Metastatic Breast Carcinoma in the Ovary (tissue), 3 donors: ENCODE measurements around a stretch of chr13.

GRCh38 chr13:26966956-26967970, 204.3 kb downstream of the USP12 start:
- PRO-cap, 3 experiments: no peak in any of the 3 experiments

GRCh38 chr13:26997322-26997932, 174.2 kb downstream of the USP12 start:
- PRO-cap, 3 experiments: no peak in any of the 3 experiments

GRCh38 chr13:26998153-26998840, 173.3 kb downstream of the USP12 start:
- PRO-cap, 3 experiments: no peak in any of the 3 experiments

DNA sequence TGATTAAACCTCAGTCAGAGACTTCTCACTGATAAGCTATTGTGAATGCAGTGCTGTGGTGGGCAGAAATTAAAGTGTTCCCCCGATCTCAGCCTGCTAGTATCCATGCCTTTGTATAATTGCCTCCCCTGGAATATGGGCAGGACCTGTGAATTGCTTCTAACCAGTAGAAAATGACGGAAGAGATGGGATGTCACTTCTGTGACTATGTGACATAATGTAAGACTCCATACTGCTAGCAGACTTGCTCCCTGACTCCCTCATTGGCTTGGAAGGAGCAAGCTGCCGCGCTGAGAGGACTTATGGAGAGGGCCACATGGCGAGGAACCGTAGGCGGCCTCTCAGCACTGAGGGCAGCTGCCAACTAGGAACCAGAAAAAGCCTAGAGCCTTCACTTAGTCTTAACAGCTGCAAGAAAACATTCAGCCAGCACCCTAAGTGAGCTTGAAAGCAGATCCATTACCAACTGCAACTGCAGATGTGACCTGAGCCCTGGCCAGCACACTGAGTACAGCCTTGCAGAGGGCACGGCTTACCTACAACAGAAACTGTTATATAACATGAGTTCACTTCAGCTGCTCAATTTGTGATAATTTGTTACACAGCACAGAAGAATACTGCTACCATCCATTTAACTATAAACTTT, 33.9 kb downstream of the USP12 start:
- PRO-cap, 3 experiments: no peak in any of the 3 experiments

DNA sequence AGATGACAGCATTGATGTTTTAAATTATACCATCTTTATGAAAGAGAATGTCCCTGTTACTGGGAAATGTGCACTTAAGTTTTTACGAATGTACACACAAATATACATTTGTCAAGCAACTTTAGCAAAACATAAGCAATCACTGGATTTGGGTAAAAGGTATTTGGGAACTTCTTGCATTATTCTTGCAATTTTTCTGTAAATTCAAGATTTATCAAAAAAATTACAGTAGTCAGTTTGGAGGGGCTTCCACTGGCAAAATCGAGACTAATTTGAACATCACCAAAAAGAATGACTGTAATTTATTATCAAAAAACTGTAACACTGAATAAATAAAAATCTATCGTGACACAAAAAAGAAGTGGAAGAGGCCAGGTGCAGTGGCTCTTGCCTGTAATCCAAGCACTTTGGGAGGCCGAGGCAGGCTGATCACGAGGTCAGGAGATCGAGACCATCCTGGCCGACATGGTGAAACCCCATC, 29.1 kb downstream of the USP12 start:
- PRO-cap, 3 experiments: no peak in any of the 3 experiments

GRCh38 chr13:27172582-27173001, 981 bp upstream of the USP12 start:
- PRO-cap, 3 experiments: no peak in any of the 3 experiments

DNA sequence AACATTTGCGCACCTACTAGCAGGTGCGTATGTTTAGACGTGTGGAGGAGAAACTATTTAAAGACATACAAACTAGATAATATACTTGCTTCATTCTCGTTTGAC, 457 bp upstream of the RPL21 start:
- PRO-cap, 3 experiments: no peak in any of the 3 experiments

DNA sequence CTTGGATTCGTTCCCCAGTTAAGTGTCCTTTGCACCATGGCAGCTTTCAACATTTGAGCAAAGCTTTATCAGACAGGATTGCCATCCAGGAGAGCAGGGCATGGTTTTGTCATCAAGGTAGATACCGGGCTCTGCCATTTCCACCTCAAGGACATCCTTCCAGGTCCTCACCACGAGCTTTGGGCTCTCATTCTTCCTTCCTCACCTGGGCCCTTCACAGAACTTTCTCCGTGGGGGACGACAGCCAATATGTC, 28.3 kb downstream of the RASL11A start:
- PRO-cap, 3 experiments: no peak in any of the 3 experiments

GRCh38 chr13:27372778-27373398, 51.5 kb upstream of the GTF3A start:
- PRO-cap, 3 experiments: no peak in any of the 3 experiments

- PRO-cap, 3 experiments: no peak in any of the 3 experiments
Observed at GRCh38 chr13:27403790-27404515, 20.5 kb upstream of the GTF3A start.

GRCh38 chr13:27446925-27447646, 3.3 kb downstream of the MTIF3 start:
- PRO-cap, 3 experiments: no peak in any of the 3 experiments

- PRO-cap, 3 experiments: peak in 3 of 3 experiments; most common plus-strand start chr13:27451021 (in 2); most common minus-strand start chr13:27451472 (in 3)
Observed at GRCh38 chr13:27450786-27451730, 694 bp upstream of the MTIF3 start.

DNA sequence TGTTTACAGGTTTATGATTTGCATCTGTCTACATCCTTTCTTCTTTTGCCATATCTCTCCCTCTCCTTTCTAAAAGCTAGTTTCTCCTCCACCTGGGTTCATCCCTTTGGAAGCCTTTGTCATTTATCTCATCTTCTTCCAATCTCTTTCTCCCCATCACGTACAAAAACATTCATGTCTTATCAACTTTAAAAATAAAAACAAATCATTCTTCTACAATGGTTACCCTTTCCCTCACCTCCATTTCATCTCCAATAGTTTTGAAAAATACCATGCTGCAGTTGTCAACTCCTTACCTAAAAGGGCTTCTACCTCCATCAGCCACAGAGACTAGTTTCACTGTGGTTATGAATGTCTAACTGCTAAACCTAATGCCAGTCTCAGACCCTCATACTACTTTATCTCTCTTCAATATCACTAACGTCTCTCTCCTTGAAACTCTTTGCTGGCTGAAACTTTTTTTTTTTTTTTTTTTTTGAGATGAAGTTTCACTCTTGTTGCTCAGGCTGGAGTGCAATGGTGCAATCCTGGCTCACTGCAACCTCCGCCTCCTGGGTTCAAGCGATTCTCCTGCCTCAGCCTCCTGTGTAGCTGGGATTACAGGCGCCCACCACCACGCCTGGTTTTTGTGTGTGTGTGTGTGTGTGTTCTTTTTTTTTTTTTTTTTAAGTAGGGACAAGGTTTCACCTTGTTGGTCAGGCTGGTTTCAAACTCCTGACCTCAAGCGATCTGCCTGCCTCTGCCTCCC, 27.0 kb downstream of the LNX2 start:
- PRO-cap, 3 experiments: no peak in any of the 3 experiments

DNA sequence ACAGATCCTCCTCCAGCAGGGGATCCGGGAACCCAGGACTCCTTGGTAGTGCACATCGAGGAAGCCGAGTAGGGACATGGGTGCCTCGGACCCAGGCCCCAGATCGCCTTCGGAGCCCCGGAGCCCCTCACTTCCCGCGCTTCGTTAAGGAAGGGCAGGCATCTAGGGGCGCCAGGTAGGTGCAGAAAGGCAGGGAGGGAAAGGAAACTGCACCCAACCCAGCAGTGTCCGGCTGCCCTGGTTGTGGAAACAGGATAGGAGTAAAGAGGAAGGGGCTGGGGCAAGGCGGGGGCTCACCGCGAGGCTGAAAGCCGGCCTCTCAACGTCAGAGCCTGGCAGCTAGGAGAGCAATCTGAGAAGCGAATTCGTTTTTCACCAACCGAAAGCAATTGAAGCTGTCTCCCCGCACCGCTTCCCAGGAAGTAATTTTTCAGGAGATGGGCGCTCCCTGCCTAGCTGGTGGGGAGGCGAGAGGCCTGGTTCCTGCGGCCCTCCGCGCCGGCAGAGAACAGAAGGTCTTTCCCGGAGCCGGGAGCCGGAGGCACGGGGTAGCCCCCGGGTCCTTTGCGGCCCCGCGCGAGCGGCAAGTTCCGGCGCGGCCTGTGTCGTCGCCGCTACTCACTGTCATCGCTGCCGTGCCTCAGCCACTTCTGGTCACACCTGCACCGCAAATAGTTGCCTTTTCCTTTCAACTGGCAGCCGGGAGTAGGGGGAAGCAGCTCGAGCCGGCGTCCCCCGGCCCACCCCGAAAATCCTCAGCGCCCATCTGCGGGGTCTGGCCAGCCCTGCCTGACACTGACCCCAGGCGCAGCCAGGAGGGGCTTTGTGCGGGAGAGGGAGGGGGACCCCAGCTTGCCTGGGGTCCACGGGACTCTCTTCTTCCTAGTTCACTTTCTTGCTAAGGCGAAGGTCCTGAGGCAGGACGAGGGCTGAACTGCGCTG, 1.3 kb downstream of the PDX1 start:
- PRO-cap, 3 experiments: no peak in any of the 3 experiments

- PRO-cap, 3 experiments: no peak in any of the 3 experiments
Observed at GRCh38 chr13:27952922-27953835, 15.9 kb downstream of the CDX2 start.

- PRO-cap, 3 experiments: no peak in any of the 3 experiments
Observed at GRCh38 chr13:27954984-27955507, 14.1 kb downstream of the CDX2 start.

DNA sequence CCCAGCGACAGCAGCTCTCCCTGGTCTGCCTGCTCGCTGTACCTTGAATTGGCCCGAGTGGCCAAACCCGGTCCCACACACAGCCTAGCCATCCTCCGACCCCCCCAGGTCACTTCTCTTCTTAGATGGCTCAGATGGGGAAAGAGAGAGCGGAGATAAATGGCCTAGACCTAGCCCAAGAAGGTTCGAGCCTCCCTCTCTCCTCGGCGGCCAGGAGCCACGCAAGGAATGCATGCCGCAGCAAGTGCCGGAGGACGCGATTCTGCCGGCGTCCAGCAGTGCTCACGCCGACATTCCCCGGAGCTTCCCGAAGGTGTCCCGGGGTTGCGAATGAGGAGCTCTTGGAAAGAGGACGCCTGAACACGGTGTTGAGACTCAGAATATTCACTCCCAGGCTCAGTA, 1.2 kb downstream of the CDX2 start:
- PRO-cap, 3 experiments: no peak in any of the 3 experiments

GRCh38 chr13:28022874-28023313, 34.4 kb upstream of the URAD start:
- PRO-cap, 3 experiments: no peak in any of the 3 experiments

DNA sequence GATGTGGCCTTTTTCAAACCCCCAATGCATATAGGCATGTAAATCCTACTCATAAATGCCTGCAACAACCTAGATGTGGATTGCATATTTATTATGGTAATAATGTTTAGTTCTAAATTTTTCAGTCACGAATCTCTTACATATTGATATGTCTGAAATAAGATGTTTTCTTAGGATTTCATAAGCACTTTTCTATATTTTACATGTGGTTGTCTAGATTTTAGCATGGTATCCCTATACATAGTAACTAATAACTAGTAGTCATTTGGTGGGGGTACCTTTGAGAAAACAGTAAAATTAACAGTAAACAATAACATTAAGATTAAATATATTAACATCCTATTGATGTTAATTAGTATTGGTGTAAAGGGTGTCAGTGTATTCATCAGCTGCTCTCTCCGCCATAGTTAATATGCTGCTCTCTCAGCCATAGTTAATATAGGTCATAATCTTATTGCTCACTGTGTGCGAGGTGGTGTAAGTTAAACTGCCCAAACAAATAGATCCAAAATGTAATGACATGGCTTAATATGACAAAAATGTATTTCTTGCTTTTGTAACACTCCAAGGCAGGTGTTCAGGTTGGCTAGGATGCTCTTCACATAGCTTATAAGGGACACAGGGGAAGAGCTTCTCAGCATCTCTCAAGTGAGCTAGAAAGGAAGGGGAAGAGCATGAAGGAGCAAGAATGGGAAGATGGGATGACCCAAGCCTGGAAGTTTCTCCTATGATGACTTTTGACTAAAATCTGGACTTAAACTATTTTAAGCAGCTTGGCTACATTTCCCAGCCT, 90.2 kb downstream of the PAN3 start:
- PRO-cap, 3 experiments: no peak in any of the 3 experiments

- PRO-cap, 3 experiments: no peak in any of the 3 experiments
Observed at GRCh38 chr13:28268841-28269465, 130.6 kb downstream of the PAN3 start.